Metastatic Liver Carcinoma in the Adrenal Gland (tissue), 2 donors: ENCODE measurements around a stretch of chr12.

GRCh38 chr12:93398699-93399184 is 21.0 kb downstream of the NUDT4 start:
- PRO-cap, 2 experiments, result no peak in any of the 2 experiments

DNA sequence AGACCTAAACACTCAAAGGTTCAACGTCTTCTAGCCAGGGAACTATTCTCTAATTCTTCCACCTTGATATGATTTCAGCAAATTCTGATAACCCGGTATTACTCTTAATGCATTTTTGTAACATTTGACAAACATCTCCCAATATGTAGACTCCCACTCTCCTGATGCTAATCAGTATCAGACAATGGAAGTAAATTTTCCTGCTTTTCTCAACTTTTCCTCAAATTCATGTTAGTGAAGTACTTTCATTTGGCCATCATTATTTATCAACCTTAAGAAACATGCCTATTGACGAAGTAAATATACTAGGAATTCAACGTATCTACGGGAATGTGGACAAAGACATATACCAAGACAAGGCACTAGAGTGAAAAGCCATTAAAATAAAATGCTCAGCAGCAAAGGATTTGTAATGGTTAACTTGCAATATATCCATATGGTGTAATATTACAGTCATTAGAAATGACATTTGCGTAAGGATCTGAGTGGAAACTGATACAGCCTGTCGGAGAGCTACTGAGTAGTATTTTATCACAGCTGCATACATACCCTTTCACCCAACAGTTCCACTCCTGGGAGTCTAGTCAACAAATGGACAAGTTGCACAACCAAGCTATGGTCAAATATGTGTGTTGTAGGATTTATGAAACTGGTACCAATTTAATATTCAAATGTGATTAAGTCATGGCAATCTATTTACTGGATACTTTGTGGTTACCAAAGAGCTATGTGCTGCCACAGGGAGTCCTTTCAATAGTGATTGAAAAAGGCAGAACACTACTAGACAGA is 26.4 kb downstream of the NUDT4 start:
- PRO-cap, 2 experiments, result no peak in any of the 2 experiments

- PRO-cap, 2 experiments, result peak in 1 of 2 experiments; most common plus-strand start chr12:93570343 (in 1)
These were observed 2.3 kb upstream of the SOCS2 start for GRCh38 chr12:93570114-93570696.

GRCh38 chr12:93570697-93571377 is 1.6 kb upstream of the SOCS2 start:
- PRO-cap, 2 experiments, result peak in 2 of 2 experiments; most common plus-strand start chr12:93570981 (in 2); most common minus-strand start chr12:93570829 (in 2)

DNA sequence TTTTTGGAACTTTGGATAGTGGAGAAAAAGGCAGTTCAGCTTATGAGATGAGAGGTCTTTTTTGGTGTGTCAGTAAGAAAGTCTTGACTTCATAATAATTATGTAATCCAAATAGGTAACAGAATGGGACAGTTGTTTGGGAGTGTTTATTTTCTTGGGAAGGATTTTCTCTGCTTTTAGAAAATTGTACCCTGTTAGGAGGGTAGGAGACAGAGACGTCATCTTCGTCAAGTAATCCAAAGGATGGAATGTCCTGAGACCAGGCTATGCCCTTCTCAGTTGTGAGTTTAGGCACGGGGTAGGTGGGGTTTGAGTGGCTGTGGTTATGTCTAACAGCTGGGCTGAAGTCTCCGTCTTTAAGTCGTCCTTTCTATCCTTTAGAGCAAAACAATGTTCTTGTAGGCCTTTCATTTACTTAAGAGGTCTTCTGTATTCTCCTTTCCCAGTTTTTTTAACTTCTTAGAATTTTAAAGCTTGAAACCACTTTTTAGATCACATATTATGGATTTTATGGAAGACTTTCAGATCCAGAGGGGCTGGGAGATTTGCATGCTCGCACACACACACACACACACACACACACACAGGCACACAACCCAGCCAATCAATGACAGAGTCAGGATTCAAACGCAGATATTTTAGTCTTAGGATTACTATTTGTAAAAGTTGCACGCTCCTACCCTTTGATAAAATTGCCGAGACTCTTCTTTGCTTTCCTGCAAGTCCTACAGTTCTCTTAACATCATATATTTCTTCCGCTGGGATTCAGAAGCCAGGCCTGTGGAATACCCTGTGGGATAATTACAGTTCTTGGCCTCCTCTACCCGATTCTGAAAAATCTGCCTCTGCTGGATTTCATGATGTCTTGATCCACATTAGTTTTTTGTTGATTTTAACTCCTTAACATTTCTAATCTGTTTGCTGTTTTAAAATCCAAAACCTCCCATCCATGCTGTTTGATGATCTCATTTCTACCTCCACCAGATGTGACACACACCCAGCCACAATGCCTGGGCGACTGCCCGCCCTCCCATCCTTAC is 6.0 kb downstream of the SOCS2 start:
- PRO-cap, 2 experiments, result no peak in any of the 2 experiments

DNA sequence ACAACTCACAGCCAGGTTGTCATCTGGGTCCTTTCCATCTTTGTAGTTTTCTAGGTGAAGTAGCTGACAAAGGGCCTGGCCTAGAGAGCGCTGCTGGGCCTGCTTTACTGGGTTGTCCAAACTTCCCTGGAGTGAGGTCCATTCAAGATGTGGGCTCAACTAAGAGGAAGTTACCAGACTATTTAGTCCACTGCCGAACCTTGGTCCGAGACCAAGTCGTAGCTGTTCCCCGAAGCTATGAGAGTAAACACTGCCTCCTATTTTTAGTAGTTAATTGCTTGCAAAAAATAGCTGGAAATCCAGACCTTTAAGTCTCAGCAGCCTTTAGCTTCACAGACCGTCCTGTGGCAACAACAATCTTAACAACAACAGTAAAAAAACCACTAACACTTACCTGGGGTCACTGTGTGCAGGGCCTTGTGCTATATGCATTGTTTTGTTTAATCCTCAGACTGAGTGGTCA is 30.4 kb downstream of the SOCS2 start:
- PRO-cap, 2 experiments, result no peak in any of the 2 experiments

GRCh38 chr12:93752276-93753133 is 75.3 kb downstream of the CRADD start:
- PRO-cap, 2 experiments, result no peak in any of the 2 experiments

GRCh38 chr12:93775114-93775606 is 98.0 kb downstream of the CRADD start:
- PRO-cap, 2 experiments, result no peak in any of the 2 experiments

DNA sequence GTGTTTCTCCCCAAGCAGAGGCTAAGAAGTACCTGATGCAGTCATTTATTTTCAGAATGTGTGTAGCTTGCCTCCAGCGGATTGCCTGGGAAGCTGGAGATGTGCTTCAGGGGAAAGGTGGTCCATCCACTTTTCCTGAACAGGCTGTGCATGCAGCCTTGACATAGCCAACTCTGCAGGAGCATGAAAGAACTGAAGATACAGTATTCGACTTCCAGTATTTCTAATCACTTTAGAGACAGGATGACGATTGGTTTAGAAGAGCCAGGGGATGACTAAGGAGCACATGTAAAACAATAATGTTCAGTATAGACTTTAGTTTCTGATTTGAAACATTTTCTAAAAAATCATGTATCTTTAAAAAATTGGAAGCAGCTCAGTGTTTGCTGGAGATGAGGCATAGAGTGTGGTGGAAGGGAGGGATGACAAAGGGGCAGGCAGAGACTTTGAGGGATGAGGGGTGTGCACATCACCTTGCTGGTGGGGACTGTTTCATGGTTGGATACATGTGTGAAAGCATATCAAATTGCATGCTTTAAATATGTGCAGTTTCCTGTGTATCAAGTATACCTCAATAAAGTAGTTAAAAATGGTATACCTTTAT is 112.1 kb downstream of the CRADD start:
- PRO-cap, 2 experiments, result no peak in any of the 2 experiments

- PRO-cap, 2 experiments, result no peak in any of the 2 experiments
These were observed 172.8 kb downstream of the CRADD start for GRCh38 chr12:93849887-93850385.

GRCh38 chr12:94204913-94205322 is 56.5 kb downstream of the PLXNC1 start:
- PRO-cap, 2 experiments, result no peak in any of the 2 experiments

DNA sequence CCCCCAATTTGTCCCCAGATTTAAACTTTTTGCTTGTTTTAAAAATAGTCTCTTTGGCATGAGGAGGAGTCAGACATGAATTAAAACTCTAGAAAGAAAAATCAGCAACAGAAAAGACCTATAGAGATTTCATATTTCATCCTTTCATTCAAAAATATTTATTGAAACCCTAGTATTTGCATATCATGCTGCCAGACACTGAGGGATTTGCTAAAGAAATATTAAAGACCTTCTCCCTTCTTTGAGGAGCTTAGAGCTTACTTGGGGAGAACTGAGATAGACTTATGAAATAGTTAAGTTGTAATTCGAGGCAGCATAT is 59.0 kb downstream of the PLXNC1 start:
- PRO-cap, 2 experiments, result no peak in any of the 2 experiments

DNA sequence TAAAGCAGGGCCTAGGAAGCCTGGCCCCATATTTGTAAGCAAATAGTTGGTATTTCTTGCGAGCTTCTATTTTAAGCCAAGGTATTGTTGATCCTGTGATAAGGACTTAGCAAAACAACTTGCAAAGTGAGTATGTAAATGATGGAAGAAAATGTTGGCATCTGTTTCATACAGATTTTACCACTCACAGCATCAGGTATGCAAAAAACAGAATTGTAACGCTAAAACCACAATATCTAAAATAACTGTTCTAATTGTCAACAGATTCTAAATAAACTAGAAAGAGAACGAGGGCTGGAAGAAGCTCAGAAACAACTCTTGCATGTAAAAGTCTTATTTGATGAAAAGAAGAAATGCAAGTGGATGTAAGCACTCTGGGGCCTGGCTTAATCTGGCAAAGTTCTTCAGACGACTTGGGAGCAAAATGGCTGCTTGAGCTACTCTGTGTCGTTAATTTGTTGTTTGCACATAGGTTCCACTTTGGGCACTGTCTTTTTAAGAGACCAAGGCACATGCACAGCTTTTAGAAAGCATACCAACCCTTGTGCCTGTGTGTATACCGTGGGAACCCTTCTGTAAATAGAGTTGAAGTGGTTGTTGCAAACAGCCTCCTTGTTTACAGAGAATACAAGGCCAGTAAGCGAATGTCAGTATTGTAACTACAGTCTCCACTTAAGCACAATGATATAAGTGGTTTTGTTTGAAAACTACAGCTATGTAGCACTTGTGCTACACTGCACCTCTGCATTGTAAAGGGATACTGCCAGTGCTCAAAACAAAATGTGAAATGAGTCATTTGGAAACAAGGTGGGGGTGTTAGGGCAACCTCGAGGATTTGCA is 154.5 kb downstream of the CEP83 start:
- PRO-cap, 2 experiments, result no peak in any of the 2 experiments

- PRO-cap, 2 experiments, result no peak in any of the 2 experiments
These were observed 62.5 kb downstream of the TMCC3 start for GRCh38 chr12:94587781-94588351.

DNA sequence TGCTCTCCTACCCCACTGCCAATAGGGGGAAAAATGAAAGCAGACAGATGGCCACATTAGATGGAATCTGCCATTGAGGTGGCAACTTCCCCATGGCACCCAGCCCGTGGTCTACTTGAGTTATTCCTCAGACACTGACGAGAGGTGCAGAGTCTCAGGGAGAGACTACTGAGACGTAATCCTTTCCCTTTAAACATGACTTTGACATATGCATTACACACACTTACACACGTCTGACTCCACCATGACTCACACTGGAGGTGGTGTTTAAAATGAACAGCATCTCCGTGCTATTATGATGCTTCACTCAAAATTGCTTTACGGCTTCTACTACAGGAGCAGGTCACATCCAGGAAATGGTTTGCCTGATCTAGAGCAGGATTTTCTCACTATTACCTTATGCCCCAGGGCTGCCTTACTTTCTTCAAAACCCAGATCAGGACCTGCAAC is 31.4 kb downstream of the TMCC3 start:
- PRO-cap, 2 experiments, result no peak in any of the 2 experiments

GRCh38 chr12:94769126-94769527 is 118.8 kb upstream of the TMCC3 start:
- PRO-cap, 2 experiments, result no peak in any of the 2 experiments

GRCh38 chr12:94815834-94816321 is 165.5 kb upstream of the TMCC3 start:
- PRO-cap, 2 experiments, result no peak in any of the 2 experiments

- PRO-cap, 2 experiments, result no peak in any of the 2 experiments
These were observed 62.0 kb downstream of the NDUFA12 start for GRCh38 chr12:94941467-94942019.

DNA sequence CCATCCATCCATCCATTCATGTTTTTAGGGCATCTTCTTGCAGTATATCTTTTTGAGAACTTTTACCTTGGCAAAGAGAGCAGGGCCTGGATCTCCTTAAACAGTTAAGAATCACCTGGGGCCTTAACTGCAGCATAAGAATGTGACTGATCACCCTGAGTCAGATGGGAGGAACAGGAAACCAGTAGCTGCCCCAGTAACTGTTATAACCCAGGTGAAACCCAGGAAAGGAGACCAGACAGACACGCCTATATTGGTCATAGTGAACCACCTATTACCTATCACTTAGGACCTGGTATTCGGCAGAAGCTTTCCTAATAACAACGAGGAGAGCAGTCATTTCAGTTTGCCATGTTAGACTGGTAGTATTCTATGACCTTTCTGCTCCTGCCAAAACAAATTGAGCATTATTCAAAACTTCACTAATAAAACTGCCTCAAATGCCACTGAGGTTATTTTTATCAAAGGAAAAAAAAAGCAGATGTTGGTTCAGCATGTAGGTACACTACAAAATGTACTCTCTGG is 43.4 kb upstream of the NR2C1 start:
- PRO-cap, 2 experiments, result no peak in any of the 2 experiments

GRCh38 chr12:95215759-95216280 is 1.4 kb downstream of the FGD6 start:
- PRO-cap, 2 experiments, result peak in 1 of 2 experiments; most common plus-strand start chr12:95216200 (in 1)